Epithelial cell of proximal tubule (primary cell): ENCODE measurements around a stretch of chr2.

DNA sequence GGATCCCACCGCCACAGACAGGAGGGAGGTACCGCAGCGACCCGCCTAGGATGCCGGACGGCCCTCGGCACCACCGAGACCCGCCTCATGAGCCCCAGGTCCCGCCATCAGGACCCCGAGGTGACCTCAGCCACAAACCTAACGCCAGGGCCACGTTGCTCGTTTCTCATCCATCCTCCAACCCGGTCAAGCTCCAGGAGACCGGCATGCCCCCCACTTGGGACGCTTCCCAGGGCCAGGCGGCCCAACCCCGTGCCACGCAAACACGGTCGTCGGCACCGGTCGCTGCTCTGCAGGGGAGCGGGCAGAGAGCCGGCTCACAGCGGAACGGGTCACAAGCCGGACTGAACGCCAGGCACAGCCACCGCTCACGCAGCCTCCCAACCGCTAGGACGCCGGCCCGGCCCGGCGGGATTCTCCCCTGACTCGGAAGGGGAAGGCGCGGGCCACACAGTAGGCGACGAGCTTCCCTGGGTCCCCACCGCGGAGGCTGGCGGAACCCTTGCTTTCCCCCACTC, 95.3 kb upstream of the ANKRD30BL start:
- RAMPAGE, long total RNA: no peak
- RRBS: 5% methylated on average over 12 of the region's 47 CpGs

DNA sequence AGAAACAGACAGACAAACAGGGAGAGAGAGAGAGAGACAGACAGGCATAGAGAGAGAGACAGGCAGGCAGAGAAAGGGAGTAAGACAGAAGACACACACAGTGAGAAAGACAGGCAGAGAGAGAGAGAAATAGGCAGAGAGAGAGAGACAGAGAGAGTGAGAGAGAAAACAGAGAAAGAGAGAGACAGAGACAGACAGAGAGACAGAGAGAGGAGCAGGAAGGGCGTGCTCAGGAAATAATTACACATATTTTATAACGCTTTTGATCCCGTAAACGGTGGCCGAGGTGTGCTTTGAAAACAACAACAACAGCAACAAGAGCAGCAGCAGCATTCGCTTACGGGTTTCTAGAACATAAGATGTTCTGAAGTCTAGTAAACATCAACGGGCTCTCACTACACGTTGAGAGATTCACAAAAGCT, 105.5 kb upstream of the ANKRD30BL start:
- RAMPAGE, long total RNA: no peak
- RRBS: no CpG with 5 or more reads among the region's 9 CpGs

GRCh38 chr2:132267709-132268976, 106.4 kb upstream of the ANKRD30BL start:
- RAMPAGE, long total RNA: no peak
- RRBS: 14% methylated on average over 2 of the region's 42 CpGs

DNA sequence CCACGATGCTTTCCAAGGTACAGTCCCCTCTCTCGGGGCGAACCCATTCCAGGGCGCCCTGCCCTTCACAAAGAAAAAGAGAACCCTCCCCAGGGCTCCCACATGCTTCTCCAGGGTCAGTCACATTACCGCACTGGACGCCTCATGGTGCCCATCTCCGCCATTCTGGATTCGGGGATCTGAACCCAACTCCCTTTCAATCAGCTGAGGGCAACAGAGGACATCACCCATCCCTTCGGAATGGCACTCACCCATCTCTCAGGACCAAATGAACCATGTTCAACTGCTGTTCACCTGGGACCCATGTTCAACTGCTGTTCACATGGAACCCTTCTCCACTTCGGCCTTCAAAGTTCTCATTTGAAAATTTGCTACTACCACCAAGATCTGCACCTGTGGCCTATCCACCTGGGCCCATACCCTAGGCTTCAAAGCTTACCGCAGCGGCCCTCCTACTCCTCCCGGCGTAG, 119.0 kb upstream of the ANKRD30BL start:
- RAMPAGE, long total RNA: no peak
- RRBS: no CpG with 5 or more reads among the region's 14 CpGs

- RAMPAGE, long total RNA: no peak
- RRBS: no CpG with 5 or more reads among the region's 20 CpGs
Observed at GRCh38 chr2:132332255-132332769, 84.3 kb upstream of the GPR39 start.

GRCh38 chr2:132439739-132440615, 23.4 kb downstream of the GPR39 start:
- RAMPAGE, long total RNA: no peak
- RRBS: no CpG with 5 or more reads among the region's 8 CpGs

- RAMPAGE, long total RNA: no peak
- RRBS: no CpG with 5 or more reads among the region's 2 CpGs
Observed at GRCh38 chr2:132465086-132465636, 48.6 kb downstream of the GPR39 start.

DNA sequence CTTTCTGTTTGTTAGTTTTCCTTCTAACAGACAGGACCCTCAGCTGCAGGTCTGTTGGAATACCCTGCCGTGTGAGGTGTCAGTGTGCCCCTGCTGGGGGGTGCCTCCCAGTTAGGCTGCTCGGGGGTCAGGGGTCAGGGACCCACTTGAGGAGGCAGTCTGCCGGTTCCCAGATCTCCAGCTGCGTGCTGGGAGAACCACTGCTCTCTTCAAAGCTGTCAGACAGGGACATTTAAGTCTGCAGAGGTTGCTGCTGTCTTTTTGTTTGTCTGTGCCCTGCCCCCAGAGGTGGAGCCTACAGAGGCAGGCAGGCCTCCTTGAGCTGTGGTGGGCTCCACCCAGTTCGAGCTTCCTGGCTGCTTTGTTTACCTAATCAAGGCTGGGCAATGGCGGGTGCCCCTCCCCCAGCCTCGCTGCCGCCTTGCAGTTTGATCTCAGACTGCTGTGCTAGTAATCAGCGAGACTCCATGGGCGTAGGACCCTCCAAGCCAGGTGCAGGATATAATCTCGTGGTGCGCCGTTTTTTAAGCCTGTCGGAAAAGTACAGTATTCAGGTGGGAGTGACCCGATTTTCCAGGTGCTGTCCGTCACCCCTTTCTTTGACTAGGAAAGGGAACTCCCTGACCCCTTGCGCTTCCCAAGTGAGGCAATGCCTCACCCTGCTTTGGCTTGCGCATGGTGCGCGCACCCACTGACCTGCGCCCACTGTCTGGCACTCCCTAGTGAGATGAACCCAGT, 97.9 kb downstream of the NCKAP5 start:
- RAMPAGE, long total RNA: no peak
- RRBS: no CpG with 5 or more reads among the region's 21 CpGs

- RAMPAGE, long total RNA: no peak
Observed at GRCh38 chr2:133974378-133974615, 279.6 kb upstream of the MGAT5 start.

- RAMPAGE, long total RNA: no peak
- RRBS: no CpG with 5 or more reads among the region's 5 CpGs
Observed at GRCh38 chr2:134181134-134181621, 72.7 kb upstream of the MGAT5 start.

- RAMPAGE, long total RNA: no peak
- RRBS: no CpG with 5 or more reads among the region's 2 CpGs
Observed at GRCh38 chr2:134287242-134287851, 33.5 kb downstream of the MGAT5 start.

GRCh38 chr2:134331202-134332003, 77.5 kb downstream of the MGAT5 start:
- RAMPAGE, long total RNA: no peak
- RRBS: no CpG with 5 or more reads among the region's 7 CpGs

- RAMPAGE, long total RNA: no peak
- RRBS: no CpG with 5 or more reads among the region's 6 CpGs
Observed at GRCh38 chr2:134411890-134412446, 158.1 kb downstream of the MGAT5 start.

DNA sequence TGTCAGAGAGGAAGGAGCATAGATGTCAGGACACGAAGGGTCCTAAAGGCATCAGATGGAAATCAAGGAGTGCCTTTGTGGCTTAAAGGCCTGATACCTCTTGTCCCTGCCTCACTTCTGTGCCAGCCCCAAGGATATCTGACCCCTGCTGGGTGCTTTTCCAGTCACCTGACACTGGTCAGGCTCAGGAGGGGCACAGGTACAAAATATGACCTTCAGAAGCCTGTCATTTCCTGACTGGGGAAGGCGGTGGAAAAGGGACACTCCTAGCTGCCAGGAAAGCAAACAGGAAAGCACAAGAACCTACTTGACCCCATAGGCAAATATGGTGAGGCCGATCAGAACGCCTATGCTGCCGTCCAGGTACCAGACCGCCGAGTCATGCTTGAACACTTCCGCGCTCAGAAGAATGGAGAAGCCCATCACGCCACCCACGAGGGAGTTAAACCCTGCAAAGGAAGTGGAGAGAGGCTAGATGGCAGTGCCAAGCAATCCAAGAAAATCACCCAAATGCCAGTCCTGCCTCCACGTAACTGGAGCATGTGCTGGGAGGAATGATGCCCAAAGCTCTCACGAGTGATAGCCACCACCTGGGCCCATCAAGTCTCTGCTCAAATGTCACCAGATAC, 204.0 kb downstream of the MGAT5 start:
- RAMPAGE, long total RNA: no peak
- RRBS: no CpG with 5 or more reads among the region's 13 CpGs

DNA sequence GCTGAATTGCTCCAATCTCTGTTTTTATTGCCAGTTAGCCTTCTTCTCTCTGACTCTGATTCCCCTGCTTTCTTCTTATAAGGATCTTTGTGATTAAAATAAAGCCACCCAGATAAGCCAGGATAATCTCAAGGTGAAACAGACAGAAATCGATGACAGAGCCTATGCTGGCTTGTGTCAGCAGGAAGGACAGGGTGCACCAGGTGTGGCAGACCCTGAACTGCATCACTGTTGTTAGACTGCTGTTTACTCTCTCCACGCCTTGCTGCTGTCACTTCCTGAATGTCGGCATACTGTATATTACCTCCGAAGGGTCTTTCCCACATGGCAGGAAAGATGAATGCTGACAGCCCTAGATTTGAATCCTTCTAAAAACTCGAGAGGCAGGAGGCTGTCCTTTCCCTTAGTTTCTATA, 18.8 kb upstream of the TMEM163 start:
- RAMPAGE, long total RNA: no peak
- RRBS: no CpG with 5 or more reads among the region's 5 CpGs

GRCh38 chr2:134862485-134863221, 24.2 kb downstream of the ACMSD start:
- RAMPAGE, long total RNA: no peak
- RRBS: no CpG with 5 or more reads among the region's 7 CpGs

GRCh38 chr2:134870215-134870805, 31.9 kb downstream of the ACMSD start:
- RAMPAGE, long total RNA: no peak
- RRBS: no CpG with 5 or more reads among the region's 5 CpGs

DNA sequence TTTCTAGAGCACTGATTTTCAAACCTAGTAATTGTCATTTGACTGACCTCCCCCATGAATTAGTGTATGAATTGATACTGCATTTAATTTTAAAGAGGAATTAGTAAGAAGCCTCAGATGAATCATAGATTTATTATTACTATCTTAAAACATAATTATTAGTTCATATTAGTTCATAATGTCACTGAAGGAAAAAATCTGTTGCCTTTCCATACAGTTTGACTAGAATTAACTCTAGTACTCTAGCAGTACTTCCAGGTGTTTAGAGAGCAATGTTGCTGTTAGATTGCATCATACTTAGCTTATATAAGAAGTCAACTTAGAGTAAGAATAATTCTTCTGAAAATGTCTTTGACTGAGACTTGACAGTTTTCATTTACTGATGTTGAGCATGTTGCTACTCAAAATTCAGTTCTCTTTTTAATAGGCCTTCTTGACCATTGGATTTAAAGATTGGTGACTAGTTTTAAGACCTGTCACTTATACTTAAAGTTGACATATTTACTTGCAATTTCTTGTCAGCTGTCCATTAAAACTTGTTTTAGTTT, 4.7 kb downstream of the RAB3GAP1 start:
- RAMPAGE, long total RNA: no peak

GRCh38 chr2:135602468-135602955, 71.2 kb downstream of the R3HDM1 start:
- RAMPAGE, long total RNA: no peak
- RRBS: no CpG with 5 or more reads among the region's 4 CpGs

DNA sequence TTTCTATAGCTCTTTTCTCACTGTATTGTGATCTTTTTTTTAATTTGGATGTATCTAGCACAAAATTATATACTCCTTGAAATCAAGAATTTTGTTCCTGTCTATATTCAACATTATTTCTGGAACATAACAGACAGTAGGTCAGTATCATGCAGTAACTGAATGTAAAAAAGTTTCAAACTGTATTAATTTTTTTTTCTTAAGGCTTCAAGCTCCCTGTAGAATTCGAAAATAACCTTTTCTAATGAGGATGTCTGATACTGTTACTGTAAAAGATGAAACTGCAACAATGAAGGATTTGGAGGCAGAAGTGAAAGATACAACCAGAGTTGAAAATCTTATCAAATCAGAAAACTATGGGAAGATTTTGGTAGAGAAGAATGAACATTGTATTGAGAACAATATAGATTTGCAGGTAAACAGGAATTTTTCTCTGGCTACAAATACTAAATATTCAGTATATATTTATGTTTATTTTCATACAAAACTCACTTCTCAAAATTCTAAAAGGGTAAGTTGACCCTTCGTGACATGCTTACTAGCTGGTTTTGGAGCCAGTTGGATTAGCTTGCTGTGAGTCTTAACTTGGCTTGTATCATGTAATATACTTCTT, 73.4 kb downstream of the R3HDM1 start:
- RAMPAGE, long total RNA: no peak
- RRBS: no CpG with 5 or more reads among the region's 2 CpGs